Measurements from ENCODE around the genes ZNF662, ZNF502, KIF15, TGM4 and CLEC3B.

GRCh38 chr3:42773465-42773923 lies 441 bp upstream of the CCDC13 start:
- PRO-cap: no peak
- RAMPAGE, long total RNA, 4 experiments: no peak in any of the 4 experiments

GRCh38 chr3:42778439-42779054 lies 5.5 kb upstream of the CCDC13 start:
- PRO-cap: no peak
- RAMPAGE, long total RNA, 4 experiments: no peak in any of the 4 experiments

- PRO-cap: no peak
- RAMPAGE, long total RNA, 4 experiments: no peak in any of the 4 experiments
Measured at GRCh38 chr3:42811193-42812153, 2.2 kb downstream of the ACKR2 start.

- PRO-cap: no peak
- RAMPAGE, long total RNA, 4 experiments: no peak in any of the 4 experiments
Measured at GRCh38 chr3:42819440-42819816, 10.2 kb downstream of the ACKR2 start.

DNA sequence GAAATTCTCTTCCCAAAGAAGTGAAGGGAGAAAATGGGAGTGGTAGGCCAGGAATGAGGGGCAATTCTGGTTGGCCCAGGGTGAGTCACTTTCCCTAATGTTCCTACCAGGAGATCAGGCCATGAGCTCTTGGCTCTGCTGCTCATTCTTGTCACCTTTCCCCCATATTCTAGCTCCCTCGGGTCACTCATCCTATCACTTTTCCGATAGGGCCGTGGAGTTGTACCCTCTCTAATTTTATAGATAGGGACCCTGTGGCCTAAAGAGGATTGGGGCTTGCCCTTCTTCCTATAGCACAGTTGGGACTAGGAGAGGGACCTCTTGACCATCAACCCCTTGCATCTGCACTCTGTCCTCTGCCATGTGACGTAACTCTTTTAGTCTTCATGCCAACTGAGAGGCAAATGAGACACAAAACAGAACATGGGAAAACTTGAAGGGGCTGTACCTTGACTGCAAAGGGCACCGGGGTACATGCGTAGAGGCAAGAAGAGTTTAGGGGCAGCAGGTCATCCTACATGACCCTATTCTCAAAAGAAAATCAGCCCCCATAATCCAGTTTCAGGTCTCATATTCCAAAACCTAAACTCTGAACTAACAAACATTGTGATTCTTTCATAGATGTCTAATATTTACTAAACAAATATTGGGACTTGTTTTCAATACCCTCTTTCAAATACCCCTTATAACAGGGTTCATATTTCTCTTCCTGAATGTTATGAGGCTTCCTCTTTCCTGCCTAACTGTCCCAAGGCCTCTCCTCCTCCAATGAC lies 20.3 kb downstream of the ACKR2 start:
- PRO-cap: no peak
- RAMPAGE, long total RNA, 4 experiments: no peak in any of the 4 experiments

- PRO-cap: no peak
- RAMPAGE, long total RNA, 4 experiments: start-site peak on the plus strand in 2 of 4 experiments, at chr3:42905982-42906629 at its widest, 31 to 51 reads per replicate
Measured at GRCh38 chr3:42905933-42906815, at the start of gene ZNF662. Gene ZNF662 (plus strand): TSS chr3:42906142.

DNA sequence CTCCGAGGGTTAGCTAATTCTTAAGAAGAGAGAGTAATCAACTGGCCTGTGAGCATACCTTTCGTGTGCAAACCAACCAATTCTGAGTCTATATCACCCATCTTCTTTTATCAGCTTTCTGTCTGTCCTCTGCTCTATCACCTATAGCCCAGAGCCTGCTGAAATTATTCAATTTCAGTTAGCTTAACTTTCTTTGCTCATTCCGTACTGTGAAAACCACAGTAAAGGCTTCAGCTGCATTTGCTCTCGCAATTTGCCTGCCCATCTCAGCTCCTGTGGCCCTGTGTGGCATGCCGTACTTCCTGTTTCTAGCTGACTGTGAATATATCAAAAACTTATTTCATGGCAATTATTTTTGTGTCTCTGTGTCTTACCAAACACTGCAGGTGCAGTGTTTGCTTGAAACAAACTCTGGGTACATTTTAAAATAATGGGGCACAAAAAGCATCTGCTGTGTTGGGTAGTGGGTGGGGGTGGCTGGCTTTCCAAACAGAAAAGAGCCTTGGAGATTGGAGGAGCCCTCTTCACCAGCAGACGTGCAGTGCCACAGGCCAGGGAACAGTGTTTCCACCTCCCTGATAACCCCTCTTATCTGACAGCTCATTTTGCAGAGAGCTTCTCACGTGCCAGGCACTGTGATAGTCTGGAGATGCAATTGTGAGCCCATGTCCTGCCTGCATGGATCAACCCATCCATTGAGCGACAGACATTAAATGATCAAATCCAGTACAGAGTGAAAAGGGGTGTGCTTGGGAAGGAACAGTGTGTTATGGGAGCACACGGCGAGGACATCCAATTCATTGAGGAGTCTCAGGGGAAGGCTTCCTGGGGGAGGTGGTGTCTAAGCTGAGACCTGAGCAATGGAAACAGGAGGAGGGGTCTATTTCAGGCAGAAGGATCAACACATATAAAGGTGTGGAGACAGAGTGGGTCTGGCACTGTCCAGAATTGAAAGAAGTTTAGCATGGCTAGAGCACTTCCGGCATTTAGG lies 45.3 kb downstream of the GASK1A start:
- PRO-cap: no peak
- RAMPAGE, long total RNA, 4 experiments: no peak in any of the 4 experiments

GRCh38 chr3:43180935-43181177 lies 75.0 kb upstream of the POMGNT2 start:
- PRO-cap: no peak
- RAMPAGE, long total RNA, 4 experiments: no peak in any of the 4 experiments

DNA sequence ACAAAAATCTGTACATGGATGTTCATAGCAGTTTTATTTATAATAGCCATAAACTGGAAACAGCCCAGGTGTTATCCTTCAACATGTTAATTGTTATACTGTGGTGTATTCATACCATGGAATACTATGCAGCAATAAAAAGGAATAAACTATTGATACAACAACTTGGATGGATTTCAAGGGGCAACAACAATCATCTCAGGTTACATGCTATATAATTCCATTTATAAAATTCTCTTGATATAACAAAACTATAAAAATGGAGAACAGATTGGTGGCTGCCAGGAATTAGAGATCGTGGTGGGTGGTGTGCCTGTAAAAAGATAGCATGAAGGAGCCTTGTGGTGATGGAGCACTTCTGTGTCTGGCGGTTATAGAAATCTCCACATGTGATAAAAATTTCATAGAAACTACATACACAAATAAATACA lies 26.9 kb downstream of the SNRK start:
- PRO-cap: no peak
- RAMPAGE, long total RNA, 4 experiments: no peak in any of the 4 experiments

- PRO-cap: no peak
- RAMPAGE, long total RNA, 4 experiments: no peak in any of the 4 experiments
Measured at GRCh38 chr3:43325830-43326263, 39.5 kb downstream of the SNRK start.

- PRO-cap: no peak
- RAMPAGE, long total RNA, 4 experiments: no peak in any of the 4 experiments
Measured at GRCh38 chr3:43350964-43351424, 64.7 kb downstream of the SNRK start.

- PRO-cap: no peak
- RAMPAGE, long total RNA, 4 experiments: no peak in any of the 4 experiments
Measured at GRCh38 chr3:43351425-43352615, 65.5 kb downstream of the SNRK start.

GRCh38 chr3:43423021-43423344 lies 136.6 kb downstream of the SNRK start:
- PRO-cap: no peak
- RAMPAGE, long total RNA, 4 experiments: no peak in any of the 4 experiments

GRCh38 chr3:43719802-43720520 lies 29.2 kb downstream of the ABHD5 start:
- PRO-cap: no peak
- RAMPAGE, long total RNA, 4 experiments: no peak in any of the 4 experiments

DNA sequence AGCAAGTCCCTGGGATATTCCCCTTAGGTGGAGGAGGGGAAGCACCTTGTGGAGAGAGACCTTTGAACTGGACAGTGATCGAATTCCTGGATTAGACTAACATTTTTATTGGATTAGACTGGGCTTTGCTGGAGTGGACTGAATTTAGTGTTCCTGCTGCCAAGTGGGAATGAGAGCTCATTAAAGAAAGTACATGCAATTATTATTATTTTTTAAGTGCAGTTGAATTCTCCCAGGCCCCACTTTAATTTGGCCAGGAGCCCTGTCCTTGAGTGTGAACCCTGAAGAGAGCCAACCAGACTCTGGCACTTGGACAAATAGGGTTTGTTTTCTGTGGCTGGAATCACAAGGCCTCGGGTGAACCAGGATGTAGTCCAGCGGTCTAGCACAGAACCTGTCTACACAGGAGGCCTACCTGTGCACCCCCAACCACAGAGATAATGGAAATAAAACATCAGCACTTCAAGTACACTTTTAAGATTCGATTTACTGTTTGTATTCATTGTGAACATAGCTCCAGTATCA lies 193.2 kb downstream of the ABHD5 start:
- PRO-cap: no peak
- RAMPAGE, long total RNA, 4 experiments: no peak in any of the 4 experiments

- PRO-cap: no peak
- RAMPAGE, long total RNA, 4 experiments: no peak in any of the 4 experiments
Measured at GRCh38 chr3:43996615-43997454, 244.9 kb upstream of the TOPAZ1 start.

GRCh38 chr3:44712326-44713120 lies at the start of gene ZNF502:
Gene ZNF502 (plus strand): TSS chr3:44712660.
- PRO-cap: no peak
- RAMPAGE, long total RNA, 4 experiments: start-site peak on the plus strand in 4 of 4 experiments, at chr3:44712673-44712708 at its widest, 54 to 93 reads per replicate

DNA sequence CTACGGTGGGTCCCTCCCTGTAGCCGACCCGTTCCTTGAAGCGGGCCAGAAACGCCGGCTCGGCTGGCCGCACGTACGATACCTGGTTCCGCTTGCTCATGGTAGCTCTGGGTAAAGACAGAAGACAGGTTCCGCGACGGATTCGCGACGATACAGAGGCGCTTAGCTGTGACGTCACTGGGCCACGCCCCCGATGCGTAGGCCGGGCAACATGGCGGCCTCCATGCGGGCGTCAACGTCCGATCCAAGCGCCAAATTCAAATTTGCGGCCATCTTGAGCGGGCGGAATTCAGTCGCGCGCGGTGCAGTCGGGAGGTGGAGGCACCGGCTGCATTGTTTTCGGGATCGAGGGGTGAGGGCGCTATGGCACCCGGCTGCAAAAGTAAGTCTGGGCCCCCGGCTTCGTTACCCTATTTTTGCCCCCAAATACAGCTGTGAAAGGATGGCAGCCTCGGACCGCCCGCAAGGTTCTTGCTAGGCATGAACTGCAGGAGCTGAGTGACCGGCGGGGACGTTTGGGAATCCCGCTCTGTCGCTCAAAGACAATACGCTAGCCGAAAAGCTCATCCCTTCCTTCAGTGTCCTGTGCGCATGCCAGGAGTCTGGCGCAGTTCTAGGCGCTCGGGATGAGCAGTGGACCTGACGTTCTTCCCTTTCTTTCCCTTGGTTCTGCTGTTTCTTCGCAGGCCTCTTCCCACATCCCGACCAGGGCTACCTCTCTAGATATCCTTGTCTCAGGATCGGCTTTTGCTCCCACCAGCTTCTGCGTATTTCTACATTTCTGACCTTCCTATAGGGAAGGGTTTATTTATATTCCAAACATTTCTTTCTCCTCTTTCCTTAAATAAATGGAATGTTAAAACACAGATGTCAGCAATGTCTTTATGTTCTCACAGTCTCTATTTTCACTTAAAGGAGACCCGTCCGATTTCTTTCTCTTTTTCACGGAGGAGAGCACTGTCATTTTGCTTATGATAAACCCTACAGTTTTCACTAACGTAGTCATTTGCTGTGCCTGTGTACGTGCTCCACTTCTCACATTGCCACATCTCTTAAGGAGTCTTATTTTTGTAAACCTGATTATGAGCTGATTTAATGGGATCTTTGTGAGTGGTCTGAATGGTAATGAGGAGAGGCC lies at the start of gene KIF15:
KIF15 (plus strand) TSS at position 292 of the 1,138 bp plus-strand sequence.
- PRO-cap: unidirectional peak, minus-strand start at position 88 of the sequence
- RAMPAGE, long total RNA, 4 experiments: start-site peak on the plus strand in 1 of 4 experiments, centred at position 287 of the sequence, 7 reads per replicate; start-site peak on the minus strand in 4 of 4 experiments, centred at positions 108 to 124 of the sequence, 260 to 769 reads per replicate

- PRO-cap: no peak
- RAMPAGE, long total RNA, 4 experiments: no peak in any of the 4 experiments
Measured at GRCh38 chr3:44874375-44874838, at the start of gene TGM4. Gene TGM4 (plus strand): TSS chr3:44874608.

- PRO-cap: no peak
- RAMPAGE, long total RNA, 4 experiments: start-site peak on the plus strand in 4 of 4 experiments, at chr3:45026111-45026333 at its widest, 20 to 380 reads per replicate
Measured at GRCh38 chr3:45025804-45026415, at the start of gene CLEC3B. Gene CLEC3B (plus strand): TSS chr3:45026303.

Data from sigmoid colon (tissue), 4 donors.